ENCODE data around the genes CD36, SLC25A40, ADAM22, TEX47 and CFAP69.

- RRBS = no CpG with 5 or more reads among the region's 1 CpG
Observed at GRCh38 chr7:80624727-80625114, 13.7 kb upstream of the CD36 start.

- RRBS = no CpG with 5 or more reads among the region's 6 CpGs
Observed at GRCh38 chr7:80638031-80639029, at the start of gene CD36. CD36 (plus strand) TSS chr7:80638642.

- RRBS = no CpG with 5 or more reads among the region's 8 CpGs
Observed at GRCh38 chr7:80748633-80749337, 110.3 kb downstream of the CD36 start.

GRCh38 chr7:80859505-80860057 lies 59.3 kb downstream of the SEMA3C start:
- RRBS = no CpG with 5 or more reads among the region's 6 CpGs

DNA sequence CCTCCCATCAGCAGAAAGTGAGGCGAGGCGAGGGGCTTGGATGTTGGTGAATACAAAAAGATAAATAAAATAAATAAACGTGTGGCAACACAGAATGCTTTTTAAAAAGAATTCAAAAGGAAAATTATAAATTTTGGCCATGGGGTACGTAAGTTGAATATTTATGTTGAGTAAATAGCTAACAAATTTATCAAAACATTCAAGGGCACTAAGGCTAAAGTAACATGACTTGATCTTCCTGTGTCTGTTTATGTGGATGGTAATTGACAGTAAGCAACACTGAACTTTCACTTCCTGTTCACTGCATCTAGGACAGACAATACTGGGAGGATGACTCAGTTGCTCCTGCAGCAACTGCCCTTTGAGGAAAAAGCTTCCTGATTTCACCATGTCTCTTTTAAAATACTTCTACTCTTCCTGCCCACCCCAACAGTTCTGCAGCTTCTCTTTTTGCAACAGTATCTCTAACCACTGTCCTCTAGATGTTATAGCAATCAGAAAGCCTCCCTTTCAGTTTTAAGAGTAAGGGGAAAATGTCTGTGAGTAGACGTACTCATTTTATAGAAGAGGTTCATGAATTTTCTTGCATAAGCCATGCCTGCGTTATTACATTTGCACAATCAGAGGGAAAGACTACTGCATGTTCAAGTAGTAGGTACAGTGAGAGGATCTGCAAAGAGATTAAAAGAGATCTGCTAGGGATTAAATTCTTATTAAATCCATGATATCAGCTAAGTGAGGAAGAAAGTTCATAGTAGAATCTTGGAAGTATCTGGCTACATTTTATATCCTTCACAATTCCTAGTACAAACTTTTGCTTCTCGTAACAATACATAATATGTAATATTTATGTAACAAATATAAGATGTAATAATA lies 76.6 kb upstream of the HGF start:
- RRBS = no CpG with 5 or more reads among the region's 7 CpGs

DNA sequence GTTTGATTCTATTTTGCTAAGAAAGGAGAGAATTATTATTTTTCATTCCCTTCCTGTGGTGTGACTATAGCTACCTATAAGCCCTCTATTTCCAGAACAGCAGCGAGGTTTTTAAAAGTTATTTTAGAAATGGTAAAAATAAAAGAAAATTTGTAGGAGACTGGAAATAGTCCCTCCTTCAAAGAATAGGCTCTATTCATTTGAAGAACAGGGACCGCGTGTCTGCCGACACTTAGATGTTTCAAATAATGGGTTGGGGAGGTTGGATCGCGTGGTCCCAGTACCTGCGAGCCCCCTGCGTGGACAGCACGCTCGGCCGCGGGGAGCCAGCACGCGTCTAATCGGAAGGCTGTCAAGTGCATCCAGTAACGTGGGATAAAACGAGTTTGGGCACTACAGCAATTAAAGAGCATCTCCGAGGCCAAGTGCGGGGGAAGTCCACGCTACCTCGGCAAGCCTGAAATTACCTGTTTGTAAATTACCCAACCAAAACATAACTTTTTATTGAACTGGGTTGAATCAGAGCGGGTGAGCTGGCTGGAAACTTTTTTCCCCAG lies 1.0 kb downstream of the CACNA2D1 start:
- RRBS = no CpG with 5 or more reads among the region's 22 CpGs

DNA sequence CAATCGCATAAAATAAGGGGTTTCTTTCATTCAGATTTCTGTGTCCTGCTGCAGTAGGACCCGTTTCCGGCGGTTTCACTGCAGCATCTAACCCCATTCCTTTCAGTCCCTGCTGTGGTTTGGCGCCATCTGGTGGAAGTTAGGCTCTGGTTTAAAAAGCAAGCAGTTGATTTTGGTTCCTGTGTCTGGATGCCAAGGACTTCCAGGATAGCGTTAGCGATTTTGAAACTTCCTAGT lies 128.6 kb upstream of the CACNA2D1 start:
- RRBS = no CpG with 5 or more reads among the region's 7 CpGs

GRCh38 chr7:84149969-84151106 lies 44.3 kb downstream of the SEMA3A start:
- RRBS = no CpG with 5 or more reads among the region's 32 CpGs

GRCh38 chr7:84999393-85000077 lies 187.3 kb downstream of the SEMA3D start:
- RRBS = no CpG with 5 or more reads among the region's 10 CpGs

- RRBS = no CpG with 5 or more reads among the region's 1 CpG
Observed at GRCh38 chr7:85265700-85265963, 78.8 kb upstream of the SEMA3D start.

DNA sequence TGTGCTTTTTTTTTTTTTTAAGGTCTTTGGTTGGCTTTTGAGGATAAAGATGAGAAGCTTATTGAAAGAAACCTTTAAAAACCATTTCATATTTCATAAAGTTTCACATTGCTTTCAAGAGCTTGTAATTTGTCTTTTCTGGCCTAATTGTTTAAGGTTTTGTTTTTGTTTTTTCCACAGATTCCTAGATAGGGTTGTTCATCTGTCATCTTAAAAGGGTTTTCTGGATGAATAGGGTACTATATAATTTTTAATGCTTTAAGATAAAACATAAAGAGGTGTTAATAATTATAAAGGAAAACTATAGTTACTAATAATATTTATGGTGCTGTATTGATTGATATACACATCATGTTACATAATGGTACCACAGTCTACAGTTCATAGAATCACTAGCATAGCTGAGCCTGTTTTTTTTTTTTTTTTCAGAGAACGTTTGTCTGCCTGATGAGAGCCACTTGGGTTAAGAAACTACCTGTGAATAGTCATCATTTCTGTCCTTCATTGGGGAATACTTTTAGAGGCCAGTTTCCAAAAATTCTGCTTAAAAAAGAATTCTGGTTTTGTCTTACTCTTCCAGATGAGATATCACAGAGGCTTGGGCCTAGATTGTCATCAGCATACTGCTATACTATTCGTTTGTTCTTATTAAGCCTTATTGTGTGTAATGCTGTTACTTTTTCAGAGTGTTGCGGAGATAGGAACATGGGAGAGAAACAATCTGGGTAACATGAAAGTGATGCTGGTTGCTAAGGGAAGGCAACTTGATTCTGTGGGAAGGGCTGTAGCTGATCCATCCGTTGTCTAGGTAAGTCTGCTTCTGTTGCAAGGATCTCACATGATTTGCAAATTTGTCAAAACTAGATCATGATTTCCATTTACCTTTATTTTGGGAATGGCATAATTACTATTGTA lies 10.8 kb downstream of the DMTF1 start:
- RRBS = no CpG with 5 or more reads among the region's 4 CpGs

- RRBS = no CpG with 5 or more reads among the region's 4 CpGs
Observed at GRCh38 chr7:87205424-87206145, 13.9 kb downstream of the TMEM243 start.

- RRBS = no CpG with 5 or more reads among the region's 1 CpG
Observed at GRCh38 chr7:87450143-87450342, 25.4 kb downstream of the ABCB4 start.

DNA sequence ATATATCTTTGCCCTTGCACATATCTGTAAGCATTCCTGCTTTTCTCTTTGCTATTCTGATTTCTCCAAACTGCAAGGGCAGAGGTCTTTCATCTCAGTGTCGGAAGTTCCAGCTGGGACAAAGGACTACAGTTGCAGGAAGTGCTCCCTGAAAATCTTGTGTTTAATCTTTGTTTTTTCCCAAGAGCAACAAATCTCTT lies 22.1 kb upstream of the ABCB4 start:
- RRBS = no CpG with 5 or more reads among the region's 1 CpG

DNA sequence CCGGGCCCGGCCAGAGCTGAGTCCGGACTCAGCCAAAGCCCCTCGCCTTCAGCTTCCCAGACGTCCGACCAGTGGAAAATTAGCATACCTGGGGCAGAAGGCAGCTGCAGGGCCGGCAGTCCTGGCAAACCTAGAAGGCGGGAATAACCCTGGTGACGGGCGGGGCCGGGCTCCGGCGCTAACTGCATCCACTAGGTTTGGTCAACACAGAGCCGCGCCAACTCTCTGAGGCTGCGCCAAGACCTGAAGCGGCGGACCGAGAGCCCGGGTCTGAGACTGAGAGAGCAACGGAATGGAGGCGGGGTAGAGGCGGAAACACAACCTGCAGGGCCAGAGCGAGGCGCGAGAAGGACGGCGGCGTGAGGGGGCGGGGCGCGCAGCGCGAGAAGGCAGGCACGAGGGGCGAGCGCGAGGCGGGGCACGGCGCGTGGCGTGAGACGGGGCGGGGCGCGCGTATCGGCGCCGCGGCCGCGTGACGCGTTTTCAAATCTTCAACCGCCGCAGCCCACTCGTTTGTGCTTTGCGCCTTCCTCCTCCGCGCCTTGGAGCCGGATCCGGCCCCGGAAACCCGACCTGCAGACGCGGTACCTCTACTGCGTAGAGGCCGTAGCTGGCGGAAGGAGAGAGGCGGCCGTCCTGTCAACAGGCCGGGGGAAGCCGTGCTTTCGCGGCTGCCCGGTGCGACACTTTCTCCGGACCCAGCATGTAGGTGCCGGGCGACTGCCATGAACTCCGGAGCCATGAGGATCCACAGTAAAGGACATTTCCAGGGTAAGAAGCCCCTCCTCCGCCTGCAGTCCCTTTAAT lies at the start of gene SLC25A40:
SLC25A40 (minus strand) TSS at position 353 of the 807 bp plus-strand sequence.
- RRBS = 2% methylated on average over 18 of the region's 84 CpGs

DNA sequence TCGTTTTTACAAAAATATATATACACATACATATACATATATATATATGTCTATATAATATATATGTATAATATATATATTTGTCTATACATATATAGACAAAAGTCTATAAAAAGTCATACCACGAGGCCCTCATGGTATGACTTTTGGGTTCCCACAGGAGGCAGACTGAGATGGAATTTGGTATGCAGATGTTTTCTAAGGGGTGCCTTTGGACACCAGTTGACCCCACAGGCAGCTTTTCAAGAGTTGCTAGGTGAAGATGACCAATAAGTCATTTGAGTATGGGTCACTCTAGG lies 23.4 kb upstream of the ADAM22 start:
- RRBS = no CpG with 5 or more reads among the region's 2 CpGs

DNA sequence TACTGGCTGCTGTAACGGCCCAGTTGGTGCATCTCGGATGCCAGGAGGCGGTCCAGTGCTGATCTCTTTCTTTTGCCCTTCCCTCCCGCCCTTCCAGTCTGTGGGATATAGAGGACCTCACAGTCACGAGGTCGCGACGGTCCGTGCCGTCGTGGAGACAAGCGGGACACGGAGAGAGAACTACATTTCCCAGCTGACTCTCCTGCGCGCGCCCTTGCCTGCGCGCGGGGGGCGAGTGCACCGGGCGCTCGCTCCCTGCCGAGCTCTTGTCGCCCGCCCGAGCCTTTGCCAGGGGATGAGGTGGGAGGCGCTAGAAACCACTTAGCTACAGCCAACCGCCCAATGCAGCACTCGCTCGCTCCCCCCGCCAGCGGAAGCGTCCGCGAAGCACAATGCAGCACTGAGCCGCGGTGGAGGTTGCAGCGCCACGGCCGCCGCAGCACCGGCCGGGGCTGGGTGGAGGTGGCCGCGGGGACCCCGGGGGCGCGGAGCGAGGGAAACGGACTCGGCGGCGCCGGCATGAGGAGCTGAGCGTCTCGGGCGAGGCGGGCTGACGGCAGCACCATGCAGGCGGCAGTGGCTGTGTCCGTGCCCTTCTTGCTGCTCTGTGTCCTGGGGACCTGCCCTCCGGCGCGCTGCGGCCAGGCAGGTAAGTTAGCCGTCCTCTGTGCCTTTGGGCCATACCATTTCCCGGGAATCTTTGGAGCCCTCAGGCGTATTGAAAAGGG lies at the start of gene ADAM22:
ADAM22 (plus strand) TSS at position 350 of the 728 bp plus-strand sequence.
- RRBS = 2% methylated on average over 19 of the region's 69 CpGs

GRCh38 chr7:88795563-88795828 lies at the start of gene TEX47:
TEX47 (minus strand) TSS chr7:88795737.
- RRBS = no CpG with 5 or more reads among the region's 6 CpGs

GRCh38 chr7:90244427-90245557 lies at the start of gene CFAP69:
CFAP69 (plus strand) TSS chr7:90245174.
- RRBS = 1% methylated on average over 12 of the region's 60 CpGs

GRCh38 chr7:90691161-90691740 lies 95.1 kb downstream of the CDK14 start:
- RRBS = no CpG with 5 or more reads among the region's 4 CpGs